ENCODE results near the genes TUBB8B and SMCHD1.

- RRBS, 2 experiments = 90 to 93% methylated on average over 2 of the region's 36 CpGs
Observed at GRCh38 chr18:49331-50054, at the start of gene TUBB8B. TSS of gene TUBB8B (minus strand) at chr18:49615.

DNA sequence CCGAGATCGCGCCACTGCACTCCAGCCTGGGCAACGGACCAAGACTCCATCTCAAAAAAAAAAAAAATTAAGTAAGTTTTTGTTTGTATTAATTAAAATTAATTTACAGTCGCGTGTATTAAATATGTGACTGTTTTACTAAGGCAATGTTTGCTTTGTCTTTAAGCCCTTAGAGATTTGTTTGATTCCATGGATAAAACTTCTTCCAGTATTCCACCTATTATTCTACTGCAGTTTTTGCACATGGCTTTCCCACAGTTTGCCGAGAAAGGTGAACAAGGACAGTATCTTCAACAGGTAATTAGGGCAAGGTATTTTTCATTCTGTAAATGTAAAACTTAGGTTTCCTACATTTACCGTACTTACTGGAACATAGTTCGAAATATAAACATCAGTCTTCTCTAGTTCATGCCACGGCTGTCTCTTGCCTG lies 38.1 kb downstream of the USP14 start:
- RRBS, 2 experiments = no CpG with 5 or more reads among the region's 10 CpGs

- RRBS, 2 experiments = no CpG with 5 or more reads among the region's 4 CpGs
Observed at GRCh38 chr18:217425-217910, 50.4 kb downstream of the THOC1 start.

GRCh38 chr18:672357-673778 lies 15.4 kb downstream of the TYMS start:
- RRBS, 2 experiments = no CpG with 5 or more reads among the region's 18 CpGs

DNA sequence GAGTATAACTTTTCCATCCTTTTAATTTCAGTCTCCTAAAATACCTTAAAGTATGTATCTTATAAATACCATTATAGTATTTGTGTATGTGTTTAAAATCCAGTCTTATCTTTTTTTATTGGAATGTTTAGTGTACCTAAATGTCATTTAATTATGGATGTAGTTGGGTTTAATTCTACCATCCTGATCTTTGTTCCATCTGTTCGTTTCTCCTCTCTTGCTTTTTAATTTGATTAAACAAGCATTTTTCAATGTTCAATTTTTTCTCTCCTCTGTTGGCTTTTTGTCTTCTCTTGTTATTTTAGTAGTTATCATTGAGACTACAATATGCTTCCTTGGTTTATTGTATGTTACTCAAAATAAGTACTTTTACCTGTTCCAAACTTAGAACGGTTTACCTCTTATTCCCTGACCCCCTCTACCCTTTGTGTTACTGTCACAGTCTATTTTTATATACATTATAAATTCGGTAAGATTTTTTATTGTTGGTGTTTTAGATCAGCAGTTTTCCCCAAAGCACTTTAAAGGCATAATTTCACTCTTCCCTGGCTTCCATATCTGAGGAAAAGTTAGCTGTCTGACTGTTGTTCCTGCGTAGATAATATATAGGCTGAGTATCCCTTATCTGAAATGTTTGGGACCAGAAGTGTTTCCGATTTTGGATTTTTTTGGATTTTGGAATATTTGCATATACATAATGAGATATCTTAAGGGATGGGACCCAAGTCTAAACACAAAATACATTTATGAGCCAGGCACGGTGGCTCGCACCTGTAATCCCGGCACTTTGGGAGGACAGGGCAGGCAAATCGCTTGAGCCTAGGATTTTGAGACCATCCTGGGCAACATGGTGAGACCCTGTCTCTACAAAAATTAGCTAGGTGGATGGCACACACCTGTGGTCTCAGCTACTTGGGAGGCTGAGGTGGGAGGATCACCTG lies 15.1 kb upstream of the ENOSF1 start:
- RRBS, 2 experiments = no CpG with 5 or more reads among the region's 9 CpGs

DNA sequence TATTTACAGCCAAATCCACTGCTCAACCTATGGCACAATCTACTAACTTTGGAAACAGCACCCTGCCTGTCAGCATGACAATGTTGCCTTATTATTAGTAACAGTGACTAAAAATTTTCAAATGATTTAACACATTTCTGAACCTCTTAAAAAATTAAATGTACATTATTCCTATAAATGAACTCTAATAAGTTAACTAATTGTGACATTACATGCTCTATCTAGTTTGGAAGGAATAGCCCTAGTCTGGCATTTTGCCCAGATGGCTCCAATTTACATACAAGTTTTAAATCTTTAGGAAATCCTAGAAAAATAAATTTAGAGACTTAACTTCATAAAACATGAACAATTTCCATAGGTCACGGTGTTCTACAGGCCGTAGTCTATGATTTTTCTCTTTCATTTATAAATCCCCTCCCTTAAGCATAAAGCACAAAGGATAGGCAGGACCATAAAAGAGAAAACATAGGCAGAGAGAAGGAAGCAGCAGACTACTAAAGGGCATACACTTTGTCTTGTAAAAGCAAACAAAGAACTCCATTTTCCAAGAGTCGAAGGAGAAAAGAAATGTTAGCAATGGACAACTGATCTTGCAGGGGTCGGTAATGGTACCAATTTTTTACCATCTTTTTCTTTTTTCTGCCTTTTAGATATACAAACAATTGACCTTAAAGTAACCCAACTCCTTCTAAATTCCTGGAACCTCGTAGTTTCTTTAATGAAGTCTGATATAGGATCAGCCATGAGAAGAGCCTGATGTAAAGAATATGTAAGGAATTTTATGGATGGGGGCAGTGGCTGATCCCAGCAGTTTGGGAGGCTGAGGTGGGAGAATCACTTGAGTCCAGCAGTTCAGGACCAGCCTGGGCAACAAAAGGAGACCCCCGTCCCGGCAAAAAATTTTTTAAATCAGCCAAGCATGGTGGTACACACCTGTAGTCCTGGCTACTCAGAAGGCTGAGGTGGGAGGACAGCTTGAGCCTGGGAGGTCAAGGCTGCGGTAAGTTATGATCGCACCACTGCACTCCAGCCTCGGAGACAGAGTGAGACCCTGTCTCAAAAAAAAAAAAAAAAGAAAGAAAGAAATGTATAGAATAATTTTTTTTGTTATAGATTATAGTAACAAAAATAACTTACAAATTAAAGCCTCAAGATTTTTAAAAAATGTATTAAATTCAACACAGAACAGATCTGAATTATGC lies 33.3 kb downstream of the YES1 start:
- RRBS, 2 experiments = no CpG with 5 or more reads among the region's 10 CpGs

GRCh38 chr18:813435-813722 lies 1.3 kb upstream of the YES1 start:
- RRBS, 2 experiments = no CpG with 5 or more reads among the region's 8 CpGs

DNA sequence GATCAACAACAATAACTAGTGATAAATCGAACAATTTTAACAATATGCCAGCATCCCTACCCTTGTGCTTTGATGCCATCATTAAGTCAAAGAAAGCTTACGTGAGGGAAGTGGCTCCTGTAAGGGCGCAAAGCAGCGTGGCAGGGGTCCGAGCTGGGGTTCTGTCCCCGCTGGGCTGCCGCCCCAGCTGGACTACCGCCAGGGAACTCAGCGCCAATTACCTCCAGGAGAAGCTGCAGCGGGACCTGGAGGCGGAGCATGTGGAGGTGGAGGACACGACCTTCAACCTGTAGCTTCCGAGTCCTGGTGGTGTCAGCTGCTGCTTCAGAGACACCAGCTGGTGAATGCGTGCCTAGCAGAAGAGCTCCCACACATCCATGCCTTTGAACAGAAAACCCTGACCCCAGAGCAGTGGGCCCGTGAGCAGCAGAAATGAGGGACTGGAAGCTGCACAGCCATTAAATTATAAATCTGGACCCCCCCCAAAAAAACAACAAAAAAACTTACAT lies 20.0 kb upstream of the YES1 start:
- RRBS, 2 experiments = no CpG with 5 or more reads among the region's 15 CpGs

GRCh38 chr18:2655473-2655992 lies at the start of gene SMCHD1:
TSS of gene SMCHD1 (plus strand) at chr18:2655726.
- RRBS, 2 experiments = 1 to 4% methylated on average over 37 to 49 of the region's 78 CpGs

DNA sequence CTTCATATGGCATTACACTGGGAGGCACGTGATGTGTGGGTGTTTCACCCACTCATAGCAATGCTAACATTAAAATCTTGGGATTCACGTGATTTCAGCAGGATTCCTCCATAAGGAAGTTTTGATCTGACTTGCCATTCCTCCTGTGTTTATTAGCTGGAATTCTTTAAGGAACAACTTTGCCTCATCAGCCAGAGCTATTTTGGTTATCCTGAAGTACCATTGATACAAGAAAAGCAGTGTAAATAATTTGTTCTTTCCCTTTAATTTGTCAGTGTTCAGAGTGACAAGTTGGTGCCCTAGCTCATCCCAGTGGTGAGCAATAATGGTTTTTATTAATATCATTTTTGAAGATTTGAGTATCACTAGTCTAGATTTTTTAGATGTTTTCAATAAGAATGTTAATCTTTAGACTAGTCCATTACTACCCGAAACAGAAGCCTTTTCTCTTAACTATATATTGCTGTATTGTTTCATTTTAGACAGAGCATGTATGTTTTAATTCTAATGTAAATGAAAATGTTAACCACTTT lies 9.2 kb downstream of the SMCHD1 start:
- RRBS, 2 experiments = no CpG with 5 or more reads among the region's 3 CpGs

GRCh38 chr18:2705390-2706045 lies 50.0 kb downstream of the SMCHD1 start:
- RRBS, 2 experiments = no CpG with 5 or more reads among the region's 3 CpGs

- RRBS, 2 experiments = no CpG with 5 or more reads among the region's 3 CpGs
Observed at GRCh38 chr18:2720930-2721191, 65.3 kb downstream of the SMCHD1 start.

DNA sequence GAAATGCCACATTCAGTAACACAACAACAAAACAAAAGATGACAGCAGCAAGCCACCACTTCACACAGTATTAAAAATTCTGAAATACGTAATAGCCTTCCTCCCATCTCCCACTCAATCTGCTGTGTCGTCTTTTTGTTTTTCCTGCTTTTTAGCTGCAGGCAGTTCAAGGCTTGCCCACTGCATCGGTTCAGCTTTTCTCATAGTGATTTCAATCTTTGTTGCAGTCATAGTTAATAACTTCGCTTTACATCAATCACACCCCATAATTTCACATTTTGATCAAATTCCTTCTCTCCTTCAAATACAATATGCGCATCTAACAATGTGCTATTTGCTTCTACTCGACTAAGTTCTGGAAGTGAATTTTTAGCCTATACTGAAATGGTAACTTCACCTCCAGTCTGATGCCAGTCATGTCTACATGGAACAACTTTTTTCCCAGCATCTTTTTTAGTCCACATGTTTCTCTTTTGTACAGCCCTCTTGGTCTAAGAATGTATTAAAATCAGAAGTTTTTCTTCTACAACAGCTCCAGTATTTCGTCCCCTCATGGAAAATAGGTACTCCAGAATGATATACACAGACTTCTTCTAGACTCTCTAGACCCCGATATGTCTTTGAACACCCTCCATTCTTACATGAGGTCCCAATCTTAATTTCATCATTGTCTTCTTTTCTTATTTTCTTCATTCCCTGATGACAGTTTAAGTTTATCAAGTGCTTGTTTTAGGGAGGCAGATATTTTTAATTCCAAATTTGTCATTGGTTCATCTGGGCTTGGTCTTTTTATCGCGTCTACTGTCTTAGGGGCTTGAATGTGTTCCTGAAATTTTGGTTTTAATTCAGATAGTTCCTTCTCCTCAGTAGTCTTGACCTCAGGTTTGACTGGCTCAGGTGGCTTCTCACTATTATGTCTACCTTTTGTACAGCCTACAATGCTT lies 67.2 kb downstream of the LPIN2 start:
- RRBS, 2 experiments = no CpG with 5 or more reads among the region's 10 CpGs

DNA sequence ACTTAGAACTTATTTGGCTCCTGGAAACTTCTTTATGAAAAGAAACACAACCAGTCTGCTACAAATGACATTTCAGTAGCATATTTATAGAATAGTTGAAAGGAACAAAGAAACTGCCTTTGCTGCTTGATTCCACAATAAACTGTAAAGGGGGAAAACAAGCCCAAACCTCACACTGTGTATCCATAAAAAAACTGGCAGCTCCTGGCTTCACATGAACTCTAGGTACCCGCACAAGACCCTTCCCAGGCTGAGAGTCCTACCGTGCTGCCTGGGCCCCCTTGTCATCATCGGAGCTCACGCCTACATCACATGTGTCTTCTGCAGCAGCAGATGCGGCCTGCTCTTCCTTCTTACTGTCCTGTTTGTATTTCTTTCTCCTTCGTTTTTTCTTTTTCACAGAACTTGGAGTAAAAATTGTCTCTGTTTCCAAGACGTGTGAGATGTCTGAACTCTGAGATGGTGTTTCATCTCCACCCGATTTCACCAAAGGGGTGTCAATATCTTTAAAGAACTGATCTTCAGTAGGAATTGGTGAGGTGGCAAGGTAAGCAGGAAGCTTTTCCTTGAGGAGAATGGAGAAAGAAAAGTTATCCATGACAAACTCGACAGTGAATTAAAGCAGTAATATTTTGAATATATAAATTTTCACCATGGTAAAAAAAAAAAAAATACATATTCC lies 62.0 kb downstream of the LPIN2 start:
- RRBS, 2 experiments = no CpG with 5 or more reads among the region's 9 CpGs

- RRBS, 2 experiments = no CpG with 5 or more reads among the region's 9 CpGs
Observed at GRCh38 chr18:2964277-2965010, 48.5 kb downstream of the LPIN2 start.

- RRBS, 2 experiments = no CpG with 5 or more reads among the region's 5 CpGs
Observed at GRCh38 chr18:3051560-3052011, 38.6 kb upstream of the LPIN2 start.

GRCh38 chr18:3118545-3118928 lies 101.2 kb downstream of the MYOM1 start:
- RRBS, 2 experiments = no CpG with 5 or more reads among the region's 5 CpGs

GRCh38 chr18:3170386-3170749 lies 49.4 kb downstream of the MYOM1 start:
- RRBS, 2 experiments = no CpG with 5 or more reads among the region's 2 CpGs

DNA sequence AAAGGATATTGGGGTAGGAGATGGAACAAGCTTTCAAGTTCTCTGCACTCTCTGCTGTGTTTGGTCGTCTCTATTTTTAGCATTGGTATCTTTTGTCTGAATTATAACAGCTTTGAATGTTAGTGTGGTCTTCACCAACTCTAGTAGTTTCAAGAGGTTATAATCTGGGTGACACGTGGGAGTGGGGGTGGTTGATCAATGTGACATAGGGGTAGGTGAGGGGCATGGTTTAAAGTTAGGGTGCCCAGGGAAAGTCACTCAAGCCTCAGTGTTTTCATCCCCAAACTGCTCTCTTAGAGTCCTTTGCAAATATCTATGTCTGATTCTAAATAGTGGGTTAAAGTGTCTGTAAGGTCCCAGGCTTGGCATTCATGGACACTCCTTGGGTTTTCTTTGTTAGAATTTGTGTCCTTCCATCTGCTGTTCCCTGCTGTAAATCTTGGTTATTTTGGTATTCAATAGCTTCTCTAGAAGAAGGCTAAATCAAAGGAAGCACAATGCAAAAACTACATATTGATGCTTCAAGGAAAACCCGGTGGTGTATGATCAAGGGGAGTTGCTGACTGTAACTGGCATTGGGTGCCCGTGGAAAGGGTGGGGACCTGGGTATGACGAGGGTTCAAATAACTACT lies 9.5 kb downstream of the MYOM1 start:
- RRBS, 2 experiments = no CpG with 5 or more reads among the region's 5 CpGs